LNCaP clone FGC (cell line): ENCODE measurements around a stretch of chr14.

- RRBS, 2 experiments = no CpG with 5 or more reads among the region's 11 CpGs
Measured at GRCh38 chr14:99267981-99268625, 3.9 kb downstream of the BCL11B start.

DNA sequence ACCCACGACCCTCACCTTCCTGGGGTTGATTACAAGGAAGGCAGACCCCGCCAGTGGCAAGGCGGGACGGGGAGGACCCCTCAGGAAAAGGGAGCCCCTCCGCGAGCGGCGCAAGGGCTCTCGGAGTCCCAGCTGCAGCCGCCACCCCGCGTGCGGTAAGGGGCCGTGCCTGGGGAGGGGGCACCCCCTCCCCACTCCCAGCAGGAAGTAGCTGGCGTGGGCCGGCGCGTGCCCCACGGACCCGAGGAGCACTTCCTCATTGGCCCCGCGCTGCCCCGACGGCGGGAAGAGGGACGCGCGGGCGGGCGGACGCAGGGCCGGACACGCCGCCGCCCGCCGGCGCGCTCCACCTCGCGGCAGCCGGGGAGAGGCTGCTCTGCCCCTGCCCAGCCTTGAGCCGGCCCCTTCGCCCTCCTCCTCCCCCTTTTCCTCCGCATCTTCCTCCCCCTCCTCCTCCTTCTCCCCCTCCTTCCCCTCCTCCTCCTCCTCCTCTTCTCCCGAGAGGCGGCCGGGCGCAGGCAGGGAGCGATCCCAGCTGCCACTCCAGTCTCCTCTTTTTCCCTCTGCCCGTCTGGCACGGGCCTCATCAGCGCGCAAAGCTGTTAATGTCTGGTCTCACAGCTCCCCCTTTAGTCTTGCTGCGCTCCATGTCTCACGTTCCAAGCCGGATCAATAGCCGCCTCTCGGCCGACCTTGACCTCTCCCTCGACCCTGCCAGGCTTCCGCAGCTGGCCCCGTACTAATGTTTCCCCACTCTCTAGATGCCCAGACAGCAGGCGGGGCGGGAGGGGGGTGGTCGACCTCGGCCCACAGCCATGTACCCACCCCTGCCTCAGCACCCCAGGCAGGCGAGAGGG lies 2.5 kb upstream of the BCL11B start:
- RRBS, 2 experiments = under 1 to 3% methylated on average over 13 to 15 of the region's 68 CpGs

GRCh38 chr14:99315983-99316341 lies 44.0 kb upstream of the BCL11B start:
- RRBS, 2 experiments = no CpG with 5 or more reads among the region's 4 CpGs

DNA sequence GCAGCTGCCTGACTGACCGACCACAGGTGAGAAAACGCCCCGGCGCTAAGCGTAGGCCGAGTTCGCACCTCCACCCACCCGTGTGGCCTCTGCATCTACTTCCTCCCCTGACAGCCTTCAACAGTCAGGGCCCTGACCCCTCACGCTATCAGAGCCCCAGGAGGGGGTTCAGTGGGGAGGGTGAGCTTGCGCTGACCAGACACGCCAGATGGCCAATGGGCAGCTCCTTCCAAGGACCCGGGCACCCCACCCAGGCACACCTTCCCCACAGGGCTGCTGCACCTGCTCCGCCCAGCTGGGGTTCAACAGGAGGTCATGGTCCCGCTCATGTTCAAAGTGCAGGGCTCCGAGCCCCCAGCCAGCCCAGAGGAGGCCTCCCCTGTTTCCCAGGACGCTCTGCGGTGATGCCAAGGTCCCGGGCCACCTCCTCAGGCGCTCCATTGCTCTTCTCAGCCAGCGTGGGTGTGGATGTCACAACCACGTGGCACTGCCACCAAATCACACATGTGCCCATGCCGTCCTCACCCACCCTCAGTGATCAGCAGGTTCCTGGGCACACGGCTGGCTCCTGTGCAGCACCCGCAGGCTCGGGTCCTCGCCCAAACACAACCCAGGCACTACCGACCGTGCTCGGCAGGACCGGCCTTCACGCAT lies 48.8 kb upstream of the BCL11B start:
- RRBS, 2 experiments = no CpG with 5 or more reads among the region's 31 CpGs

DNA sequence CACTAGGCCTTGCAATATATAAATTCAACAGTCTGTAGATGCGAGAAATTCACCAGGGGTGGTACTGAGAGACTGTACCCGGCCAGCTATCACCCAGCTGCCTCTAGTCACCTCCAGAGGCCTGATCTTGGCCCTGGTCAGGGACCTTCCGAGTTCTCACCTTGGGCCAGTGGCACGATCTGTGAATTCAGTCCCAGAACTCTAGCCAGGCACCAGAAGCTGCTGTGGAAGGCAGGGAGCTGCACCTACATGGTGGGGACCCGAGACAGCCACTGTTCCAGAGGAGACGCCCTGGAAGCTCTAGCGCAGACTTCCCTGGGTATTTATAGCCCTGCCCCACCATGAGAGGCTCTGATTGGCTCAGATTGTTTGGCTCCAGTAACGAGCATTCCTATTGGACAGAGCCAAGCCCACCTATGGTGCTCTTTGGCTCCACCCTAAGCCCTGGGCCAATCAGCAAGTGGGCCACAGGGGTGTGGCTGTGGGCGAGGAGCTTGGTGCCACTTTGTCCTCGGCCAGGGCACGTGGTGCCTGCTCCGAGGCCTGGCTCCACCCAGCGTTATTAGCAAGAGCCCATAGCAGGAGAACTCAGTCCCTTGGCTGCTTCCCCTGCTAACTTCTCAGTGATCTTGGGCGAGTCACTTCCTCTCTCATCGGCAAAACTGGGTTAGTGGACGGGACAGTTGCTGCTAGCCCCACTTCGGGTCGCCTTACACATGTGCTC lies 88.9 kb upstream of the BCL11B start:
- RRBS, 2 experiments = no CpG with 5 or more reads among the region's 18 CpGs

DNA sequence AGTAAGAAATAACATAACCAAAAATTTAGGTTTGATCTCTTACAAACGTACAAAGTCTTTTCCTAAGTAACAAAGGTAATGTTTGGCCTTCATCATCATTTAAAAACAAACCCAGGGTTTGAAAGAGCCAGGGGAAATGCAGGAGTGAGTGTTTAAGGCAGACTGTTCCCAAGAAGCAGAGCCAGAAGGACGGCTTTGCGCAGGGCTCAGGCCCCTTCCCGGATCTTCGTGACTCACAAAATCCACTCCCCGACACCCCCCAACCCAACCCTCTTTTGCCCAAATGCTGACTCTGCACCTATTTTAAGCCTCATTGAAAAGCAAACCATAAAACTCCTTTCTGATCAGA lies 67.6 kb downstream of the SETD3 start:
- RRBS, 2 experiments = no CpG with 5 or more reads among the region's 6 CpGs

- RRBS, 2 experiments = no CpG with 5 or more reads among the region's 14 CpGs
Measured at GRCh38 chr14:99572243-99572868, 31.7 kb downstream of the CCDC85C start.

GRCh38 chr14:99579819-99580662 lies 24.0 kb downstream of the CCDC85C start:
- RRBS, 2 experiments = 9 to 11% methylated on average over 2 of the region's 20 CpGs

- RRBS, 2 experiments = 29% methylated on average over 2 of the region's 34 CpGs; no CpG with 5 or more reads in 1 of the 2 experiments
Measured at GRCh38 chr14:99601925-99603128, 1.7 kb downstream of the CCDC85C start.

DNA sequence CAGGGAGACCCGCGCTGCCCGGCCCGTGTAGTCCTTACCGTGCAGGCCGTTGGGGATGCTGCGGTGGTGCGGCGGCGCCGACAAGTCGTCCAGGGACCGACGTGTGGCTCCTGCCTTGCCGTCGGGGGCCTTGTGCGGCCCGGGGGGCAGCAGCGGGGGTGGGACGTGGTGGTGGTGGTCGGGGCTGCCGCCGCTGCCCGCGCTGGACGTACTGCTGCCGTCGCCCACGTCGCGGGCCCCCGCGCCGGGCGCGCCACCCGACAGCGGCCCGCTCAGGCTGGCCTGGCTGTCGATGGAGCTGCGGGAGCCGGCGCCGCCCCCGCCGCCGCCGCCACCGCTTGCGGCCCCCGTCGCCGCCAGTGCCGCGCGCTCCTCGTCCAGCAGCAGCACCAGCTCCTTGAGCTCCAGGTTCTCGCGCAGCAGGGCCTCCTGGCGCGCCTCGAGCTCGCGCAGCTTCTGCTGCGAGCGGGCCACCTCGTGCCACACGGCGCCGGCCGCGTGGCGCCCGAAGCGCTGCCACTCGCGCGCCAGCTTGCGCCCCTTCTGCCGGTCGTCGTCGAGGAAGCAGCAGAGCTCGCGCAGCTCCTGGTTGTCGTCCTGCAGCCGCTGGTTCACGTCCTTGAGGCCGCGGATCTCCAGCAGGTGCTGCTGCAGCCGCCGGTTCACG lies 745 bp downstream of the CCDC85C start:
- RRBS, 2 experiments = 1 to 3% methylated on average over 40 to 44 of the region's 93 CpGs

- RRBS, 2 experiments = 0 to 1% methylated on average over 2 to 8 of the region's 44 CpGs
Measured at GRCh38 chr14:99604718-99605229, 767 bp upstream of the CCDC85C start.

GRCh38 chr14:99605230-99606121 lies 1.5 kb upstream of the CCDC85C start:
- RRBS, 2 experiments = under 1% methylated on average over 7 of the region's 50 CpGs

- RRBS, 2 experiments = under 1 to 2% methylated on average over 8 to 20 of the region's 68 CpGs
Measured at GRCh38 chr14:99683175-99684137, 642 bp upstream of the CYP46A1 start.

DNA sequence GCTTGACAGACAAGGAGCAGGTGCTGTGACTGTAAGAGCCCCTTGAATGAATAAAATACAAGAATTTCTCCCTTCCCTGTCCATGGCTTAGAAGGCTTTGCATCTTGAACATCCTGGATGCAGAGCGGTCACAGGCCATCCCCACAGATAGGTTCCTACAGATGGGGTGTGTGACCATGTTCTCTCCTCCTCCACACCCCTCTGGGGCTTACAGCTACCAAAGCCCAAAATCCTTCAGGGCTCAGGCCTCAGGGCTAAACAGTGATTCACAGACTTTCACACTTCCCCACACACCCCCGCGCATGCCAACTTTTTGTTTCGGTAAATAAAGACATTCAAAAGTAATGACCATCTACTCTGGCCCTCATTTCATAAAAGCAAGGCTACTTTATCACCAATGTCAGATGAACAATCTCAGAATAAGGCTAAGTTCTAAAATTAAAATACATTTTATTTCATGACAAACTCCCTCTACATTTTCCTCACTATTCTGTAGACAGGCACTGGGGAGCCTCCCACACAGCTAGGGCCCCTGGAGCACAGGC lies 20.3 kb upstream of the EML1 start:
- RRBS, 2 experiments = no CpG with 5 or more reads among the region's 4 CpGs

DNA sequence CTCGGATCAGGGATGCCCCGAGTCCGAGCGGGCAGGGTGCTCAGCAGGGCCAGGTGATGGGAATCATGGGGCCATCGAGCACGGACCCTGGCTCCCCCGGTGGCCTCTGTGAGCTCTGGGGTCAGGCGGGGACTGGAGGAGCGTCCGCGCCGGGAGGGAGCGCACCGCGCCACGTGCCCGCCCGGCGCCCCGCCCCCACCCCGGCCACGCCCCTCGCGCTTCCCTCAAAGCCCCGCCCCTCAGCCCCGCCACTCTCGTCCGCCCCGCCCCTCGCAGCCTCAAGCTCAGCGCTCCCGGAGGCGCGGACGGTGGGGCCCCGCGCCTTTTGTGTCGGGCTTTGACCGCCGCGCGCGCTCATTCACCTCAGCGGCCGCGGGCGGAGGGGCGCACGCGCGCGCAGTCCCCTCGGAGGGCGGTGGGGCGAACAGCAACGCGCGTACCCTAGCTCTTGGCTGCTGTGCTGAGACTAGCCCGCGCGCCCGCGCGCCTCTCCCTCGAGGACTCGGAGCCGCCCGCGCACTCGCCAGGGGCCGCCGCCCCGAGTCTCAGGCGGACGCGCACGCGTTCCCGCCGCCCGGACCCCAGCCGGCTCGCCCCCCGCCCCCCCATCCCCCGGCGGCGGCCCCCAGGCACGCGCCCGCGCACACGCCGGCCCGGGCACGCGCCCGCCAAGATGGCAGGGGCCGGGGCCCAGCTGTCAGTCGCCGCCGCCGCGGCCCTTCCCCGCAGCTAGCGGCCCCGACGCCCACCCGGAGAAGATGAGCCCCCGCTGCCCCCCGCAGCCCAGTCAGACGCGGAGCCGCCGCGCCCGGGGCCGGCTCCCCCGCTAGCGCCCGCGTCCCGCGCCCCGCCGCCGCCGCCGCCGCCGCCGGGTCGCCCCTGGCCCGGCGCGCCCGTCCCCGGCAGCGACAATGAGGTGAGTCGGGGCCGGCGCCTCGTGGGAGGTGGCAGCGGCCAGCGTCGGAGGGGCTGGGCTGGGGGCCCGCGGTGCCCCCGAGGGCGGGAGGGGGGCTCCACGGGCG lies 93.8 kb upstream of the EVL start:
- RRBS, 2 experiments = 3% methylated on average over 45 to 54 of the region's 151 CpGs

DNA sequence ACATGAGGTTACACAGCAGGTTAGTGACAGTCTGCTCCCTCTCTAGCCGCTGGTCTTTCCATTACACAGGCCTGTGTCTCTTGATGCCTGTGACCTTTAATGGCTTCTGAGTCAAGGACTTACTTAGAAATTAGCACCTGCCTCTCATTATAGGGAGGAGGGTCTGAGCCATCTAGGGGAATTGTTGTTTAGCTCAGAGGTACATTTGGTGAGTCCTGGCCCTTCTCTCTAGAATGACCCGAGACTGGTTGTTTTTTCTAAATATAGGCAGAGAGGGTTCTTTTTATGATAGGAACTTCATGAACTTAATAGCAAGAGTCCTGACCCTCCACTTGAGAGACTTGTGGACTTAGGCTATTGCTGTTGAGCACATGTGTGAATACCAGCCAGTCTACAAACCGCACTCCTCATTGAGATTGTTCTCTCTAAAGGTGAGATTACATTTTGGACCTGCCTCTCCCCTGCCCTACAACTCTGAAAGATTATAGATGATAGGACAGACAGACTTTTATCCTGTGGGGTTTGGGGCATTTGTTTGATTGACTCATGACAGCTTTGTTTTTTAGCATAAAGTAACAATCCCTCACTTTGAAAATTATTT lies 530 bp downstream of the EVL start:
- RRBS, 2 experiments = no CpG with 5 or more reads among the region's 3 CpGs

- RRBS, 2 experiments = no CpG with 5 or more reads among the region's 10 CpGs
Measured at GRCh38 chr14:100066253-100066668, 1.0 kb downstream of the EVL start.

DNA sequence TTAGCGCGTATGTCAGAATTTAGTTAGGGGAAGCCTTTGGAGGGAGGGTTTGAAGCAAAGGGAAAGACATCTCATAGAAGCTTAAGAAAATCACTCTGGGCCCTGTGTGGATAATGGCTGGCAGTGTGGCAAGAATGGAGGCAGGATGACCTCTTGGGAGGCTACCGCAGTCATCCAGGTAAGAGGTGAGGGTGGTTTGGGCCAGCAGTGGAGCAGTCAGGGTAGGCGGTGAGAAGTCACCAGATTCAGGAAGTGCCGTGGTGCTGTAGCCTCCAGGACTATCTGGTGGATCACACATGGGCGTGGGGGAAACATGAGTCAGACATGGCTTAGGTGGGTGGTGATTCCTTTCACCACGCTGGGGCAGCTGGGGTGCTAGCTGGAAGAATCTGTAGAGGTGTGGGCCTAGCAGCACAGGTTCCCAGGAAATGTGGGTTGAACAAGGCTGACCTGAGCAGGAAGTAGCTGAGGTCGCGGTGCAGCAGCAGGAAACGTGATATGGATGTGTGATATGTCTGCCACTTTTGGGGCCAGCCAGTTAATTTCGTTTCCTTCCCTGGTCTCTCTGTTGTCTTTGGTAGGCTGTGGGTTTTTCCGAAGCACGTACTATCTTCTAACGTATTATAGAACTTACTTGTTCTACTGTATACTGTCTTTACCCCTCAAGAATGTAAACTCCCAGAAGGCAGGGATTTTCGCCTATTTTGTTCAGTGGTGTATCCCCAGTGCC lies 3.3 kb downstream of the EVL start:
- RRBS, 2 experiments = no CpG with 5 or more reads among the region's 15 CpGs

DNA sequence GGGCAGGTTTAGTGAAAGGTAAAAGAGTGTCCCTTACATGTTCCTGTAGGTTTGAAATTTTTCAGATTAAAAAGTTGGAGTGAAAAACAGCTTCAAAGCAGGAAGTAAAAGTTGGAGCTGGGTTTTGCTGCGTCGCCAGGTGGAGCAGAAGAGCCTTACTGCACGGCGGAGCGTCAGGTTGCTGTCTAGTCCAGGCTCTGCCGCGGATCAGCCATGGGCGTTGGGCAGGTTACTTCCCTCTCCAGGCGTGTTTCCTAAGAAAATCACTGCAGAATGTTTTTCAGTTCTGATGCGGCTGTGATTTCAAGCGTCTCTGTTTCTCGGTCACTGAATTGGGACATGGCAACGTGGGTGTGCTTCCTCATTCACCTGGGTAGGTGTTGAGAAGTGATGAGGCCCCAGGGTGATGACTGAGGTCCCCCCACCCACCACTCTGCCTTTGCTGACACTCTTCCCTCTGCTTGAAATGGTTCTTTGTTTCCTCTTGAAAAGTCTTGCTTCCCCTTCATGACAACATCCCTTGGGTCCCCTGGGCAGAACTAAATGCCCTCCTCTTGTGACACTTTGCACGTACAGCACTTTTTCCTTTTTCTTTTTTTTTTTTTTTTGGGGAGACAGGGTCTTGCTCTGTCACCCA lies 7.6 kb downstream of the EVL start:
- RRBS, 2 experiments = no CpG with 5 or more reads among the region's 14 CpGs

- RRBS, 2 experiments = 96 to 100% methylated on average over 1 of the region's 10 CpGs
Measured at GRCh38 chr14:100073774-100074211, 8.6 kb downstream of the EVL start.